ENCODE measurements around a stretch of chr5.

GRCh38 chr5:93620275-93620846, 37.3 kb downstream of the NR2F1 start:
- RRBS = 1% methylated on average over 8 of the region's 31 CpGs

DNA sequence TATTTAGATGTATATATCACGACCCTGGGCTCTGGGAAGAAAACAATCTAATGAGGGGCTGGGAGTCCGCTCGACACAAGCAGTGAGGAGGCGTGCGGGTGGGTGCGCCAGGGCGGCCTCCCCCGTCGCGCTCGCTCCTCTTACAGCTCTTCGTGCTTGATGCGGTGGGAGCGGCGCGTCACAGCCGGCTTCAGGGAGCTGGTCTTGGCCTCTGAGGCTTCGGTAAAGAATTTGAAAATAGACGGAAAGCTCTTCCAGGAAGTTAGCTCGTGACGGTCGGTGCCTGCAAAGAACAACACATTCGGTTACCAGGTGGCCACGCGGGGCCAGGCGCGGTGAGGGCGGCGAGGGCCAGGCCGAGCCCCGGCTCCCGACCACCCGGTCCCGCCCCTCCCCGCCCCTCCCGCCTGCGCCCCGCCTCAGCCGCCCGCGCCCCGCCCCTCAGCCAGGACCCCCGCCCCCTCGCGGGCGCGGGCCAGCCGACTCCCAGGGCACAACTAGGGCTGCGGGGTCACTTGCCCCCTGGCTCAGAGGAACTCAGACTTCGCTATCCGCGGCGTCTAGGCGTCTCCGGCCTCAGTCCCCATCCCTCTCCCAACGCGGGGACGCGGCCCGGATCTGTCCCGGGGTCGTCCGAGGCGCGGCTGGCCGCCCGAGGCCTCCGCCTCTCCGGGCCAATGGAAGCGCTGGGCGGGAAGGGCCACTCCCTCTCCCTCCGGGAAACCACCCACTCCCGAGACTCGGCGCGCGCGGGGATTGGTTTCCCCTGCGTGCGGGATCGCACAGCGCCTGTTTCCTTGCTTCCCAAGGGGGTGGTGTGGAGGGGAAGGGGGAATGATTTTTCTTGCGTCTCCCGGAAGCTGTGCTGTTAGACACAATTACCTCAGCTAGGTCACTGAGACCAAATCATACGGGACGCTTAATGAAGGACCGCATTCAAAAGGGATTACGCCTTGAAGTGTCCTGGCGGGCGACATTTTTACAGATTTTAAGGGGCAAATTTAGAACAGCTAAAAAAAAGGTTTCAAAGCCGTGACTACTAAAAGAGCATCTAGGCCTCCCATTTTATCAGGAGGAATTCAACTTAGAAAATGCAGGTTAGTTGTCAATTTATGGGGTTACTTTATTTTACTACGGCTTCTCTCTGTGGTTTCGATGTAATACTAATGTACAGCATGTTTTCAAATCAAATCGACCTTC, 38.2 kb downstream of the NR2F1 start:
- RRBS = 11% methylated on average over 18 of the region's 94 CpGs

DNA sequence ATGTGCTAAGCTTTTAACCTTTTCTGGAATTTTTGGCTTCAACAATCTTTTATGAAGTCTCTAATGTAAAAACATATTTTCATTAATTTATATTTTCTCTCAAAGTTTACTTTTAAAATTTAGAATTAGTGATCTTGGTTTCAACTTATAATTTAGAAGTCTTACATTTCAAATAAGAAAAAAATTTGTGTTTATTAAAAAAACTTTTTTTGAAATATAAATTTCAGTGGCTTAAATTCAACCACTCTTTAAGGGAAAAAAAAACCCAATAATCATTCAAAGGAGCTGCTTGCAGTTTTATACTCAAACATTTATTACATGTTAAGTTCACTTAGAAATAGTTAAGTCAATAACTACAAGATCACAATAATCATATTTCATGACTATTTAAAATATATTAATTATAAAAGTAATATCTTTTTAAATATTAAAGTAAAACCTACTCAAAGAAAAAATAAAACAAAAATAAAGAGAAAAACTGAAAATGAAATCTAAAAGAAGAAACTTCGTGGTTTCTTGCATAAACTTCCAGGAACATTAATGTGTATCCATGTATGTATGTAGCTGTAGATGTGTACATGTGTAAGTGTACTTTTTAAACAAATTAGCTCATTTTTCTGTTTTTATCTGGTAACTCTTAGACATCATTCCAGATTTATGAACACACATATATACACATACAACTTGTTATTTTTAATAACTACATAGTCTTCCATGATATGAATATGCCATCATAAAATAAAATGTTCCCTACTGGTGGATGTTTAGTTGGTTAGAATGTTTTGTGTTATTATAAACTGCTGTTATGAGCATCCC, 169.0 kb downstream of the FAM172A start:
- RRBS = no CpG with 5 or more reads among the region's 1 CpG

GRCh38 chr5:94894396-94895071, 276.1 kb downstream of the SLF1 start:
- RRBS = no CpG with 5 or more reads among the region's 6 CpGs

DNA sequence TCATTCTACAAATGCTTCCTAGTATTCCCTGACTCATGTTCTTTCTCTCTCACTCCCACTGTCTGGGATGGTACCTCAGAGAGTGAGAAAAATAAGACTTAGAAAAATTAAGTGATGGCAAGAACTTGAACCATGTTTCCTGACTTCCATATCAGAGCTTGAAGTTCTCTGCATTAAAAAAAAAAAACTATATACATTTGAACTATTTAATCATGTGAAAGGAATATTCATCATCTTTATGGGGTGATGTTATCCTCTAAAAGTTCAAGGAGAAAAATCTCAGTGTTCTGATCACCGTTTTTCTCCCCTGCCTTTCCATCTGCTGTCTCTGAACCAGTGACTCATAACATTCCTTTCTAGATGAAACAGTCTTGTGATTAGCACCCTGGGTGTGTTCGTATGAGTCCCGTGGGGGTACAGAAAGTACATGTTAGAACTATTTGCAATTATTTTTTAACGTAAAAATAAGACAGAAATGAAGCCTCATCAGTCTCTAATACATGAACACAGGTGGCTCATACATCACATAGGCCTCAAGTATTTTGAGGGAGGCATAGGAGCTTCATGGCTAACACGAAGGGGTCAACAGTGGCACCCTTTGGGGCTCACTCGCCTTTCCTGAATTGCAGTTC, 283.1 kb downstream of the SLF1 start:
- RRBS = no CpG with 5 or more reads among the region's 6 CpGs

DNA sequence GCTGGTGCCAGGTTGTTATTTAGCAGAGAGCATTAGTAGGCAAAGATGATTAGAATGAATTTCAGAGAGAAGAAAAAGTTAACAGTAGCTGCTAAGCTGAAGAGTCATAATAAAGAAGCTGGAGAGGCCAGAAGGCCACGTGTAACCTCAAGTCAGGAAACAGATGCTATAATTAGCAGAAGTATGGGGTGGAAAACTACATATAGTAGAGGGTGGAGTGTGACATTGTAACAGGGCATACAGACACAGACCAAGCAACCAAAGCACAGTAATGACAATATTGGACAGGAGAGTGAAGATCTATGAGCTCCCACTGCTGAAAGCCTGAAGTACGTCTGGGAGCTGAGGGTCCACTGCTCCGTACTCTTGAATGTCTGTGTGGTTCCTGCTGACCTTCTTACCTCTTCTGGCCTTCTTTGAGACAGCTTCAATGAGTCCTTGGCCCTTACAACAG, 257.5 kb downstream of the MCTP1 start:
- RRBS = no CpG with 5 or more reads among the region's 3 CpGs

DNA sequence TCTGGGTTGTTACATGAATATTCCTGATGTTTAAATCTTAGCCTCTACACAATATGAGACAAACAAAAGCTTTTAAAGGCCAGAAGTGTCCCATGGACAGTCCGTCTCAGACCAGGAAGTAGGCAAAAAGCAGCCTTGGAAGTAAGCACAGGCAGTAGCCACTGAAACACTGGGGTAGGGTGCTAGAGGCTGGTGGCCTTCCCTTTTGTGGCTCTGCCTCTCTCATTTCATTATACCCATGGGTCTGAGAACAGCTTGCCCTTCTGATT, 197.4 kb downstream of the MCTP1 start:
- RRBS = no CpG with 5 or more reads among the region's 1 CpG

DNA sequence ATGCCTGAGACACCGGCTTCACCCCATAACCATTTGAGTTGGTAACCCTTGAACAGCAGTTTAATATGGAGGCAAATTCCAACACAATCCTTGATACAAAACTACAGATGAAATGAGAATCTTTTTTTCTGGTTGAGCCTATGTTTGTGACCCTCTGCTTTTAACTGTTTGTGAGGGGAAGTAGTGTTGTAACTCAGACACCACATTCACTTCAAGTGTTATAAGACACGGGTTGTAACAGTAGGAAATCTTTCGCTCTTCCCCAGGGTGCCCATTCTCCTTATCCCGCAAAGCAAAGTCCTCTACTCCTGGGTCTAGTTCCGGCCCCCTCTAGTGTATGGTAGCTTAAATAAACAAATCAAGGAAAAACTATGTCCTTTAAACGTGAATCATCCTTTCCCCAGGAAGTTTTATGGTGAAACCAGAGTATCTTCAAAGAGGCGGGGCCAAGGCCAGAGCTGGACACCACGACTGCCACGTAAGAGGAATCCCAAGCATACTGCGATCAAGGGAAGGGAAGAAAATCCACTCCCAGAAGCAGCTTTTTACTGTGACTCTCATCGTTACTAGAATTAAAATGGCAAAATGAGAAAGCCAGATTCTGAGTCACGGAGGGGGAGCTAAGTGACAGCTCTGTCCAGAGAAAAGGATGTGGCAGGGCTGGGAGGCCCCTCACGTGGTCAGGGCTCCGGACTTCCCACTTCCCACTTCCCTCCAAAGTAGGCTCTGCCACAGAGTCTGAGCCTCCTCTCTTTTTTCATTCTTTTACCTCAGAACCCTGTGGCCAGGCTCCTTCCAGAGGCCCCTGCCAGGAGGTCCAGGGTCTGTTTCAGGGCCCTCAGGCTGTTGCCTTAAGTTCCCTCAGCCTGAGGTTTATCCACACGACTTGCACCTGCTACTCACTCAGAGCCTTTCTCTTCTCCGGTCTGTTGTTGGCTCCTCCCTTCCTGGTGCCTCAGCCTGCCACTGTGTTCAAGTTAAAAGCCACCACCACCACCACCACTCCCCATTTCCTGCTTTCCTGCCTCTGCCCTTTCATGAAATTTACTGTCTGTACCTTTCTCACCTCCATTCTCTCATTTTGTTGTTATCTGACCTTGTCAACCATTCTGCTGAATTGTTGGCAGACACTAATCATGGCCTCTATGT, 1.3 kb upstream of the GLRX start:
- RRBS = no CpG with 5 or more reads among the region's 16 CpGs

- RRBS = no CpG with 5 or more reads among the region's 10 CpGs
Observed at GRCh38 chr5:95837908-95838552, 15.5 kb upstream of the GLRX start.

GRCh38 chr5:95858552-95859720, 36.4 kb upstream of the GLRX start:
- RRBS = no CpG with 5 or more reads among the region's 31 CpGs

- RRBS = no CpG with 5 or more reads among the region's 9 CpGs
Observed at GRCh38 chr5:95881577-95882439, 59.3 kb upstream of the GLRX start.

- RRBS = no CpG with 5 or more reads among the region's 9 CpGs
Observed at GRCh38 chr5:95887920-95889158, 65.8 kb upstream of the GLRX start.

DNA sequence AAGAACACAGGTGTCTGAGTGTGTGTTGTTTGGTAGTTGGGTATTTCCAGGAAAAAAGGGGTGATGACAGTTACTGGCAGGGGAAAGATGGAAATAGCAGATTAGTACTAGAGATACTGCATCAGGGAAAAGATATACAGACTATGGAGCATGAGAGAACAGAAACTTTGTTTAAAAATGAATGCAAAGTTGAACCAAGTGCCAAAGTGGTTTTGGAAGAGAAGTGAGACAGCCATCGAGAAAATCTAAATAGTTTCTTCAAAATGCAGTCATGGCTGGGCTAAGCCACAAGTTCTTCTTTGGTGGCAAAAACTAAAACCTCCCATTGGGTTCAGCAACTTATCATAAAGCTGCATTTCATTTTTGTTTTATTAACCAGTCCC, 33.6 kb downstream of the ELL2 start:
- RRBS = no CpG with 5 or more reads among the region's 1 CpG

DNA sequence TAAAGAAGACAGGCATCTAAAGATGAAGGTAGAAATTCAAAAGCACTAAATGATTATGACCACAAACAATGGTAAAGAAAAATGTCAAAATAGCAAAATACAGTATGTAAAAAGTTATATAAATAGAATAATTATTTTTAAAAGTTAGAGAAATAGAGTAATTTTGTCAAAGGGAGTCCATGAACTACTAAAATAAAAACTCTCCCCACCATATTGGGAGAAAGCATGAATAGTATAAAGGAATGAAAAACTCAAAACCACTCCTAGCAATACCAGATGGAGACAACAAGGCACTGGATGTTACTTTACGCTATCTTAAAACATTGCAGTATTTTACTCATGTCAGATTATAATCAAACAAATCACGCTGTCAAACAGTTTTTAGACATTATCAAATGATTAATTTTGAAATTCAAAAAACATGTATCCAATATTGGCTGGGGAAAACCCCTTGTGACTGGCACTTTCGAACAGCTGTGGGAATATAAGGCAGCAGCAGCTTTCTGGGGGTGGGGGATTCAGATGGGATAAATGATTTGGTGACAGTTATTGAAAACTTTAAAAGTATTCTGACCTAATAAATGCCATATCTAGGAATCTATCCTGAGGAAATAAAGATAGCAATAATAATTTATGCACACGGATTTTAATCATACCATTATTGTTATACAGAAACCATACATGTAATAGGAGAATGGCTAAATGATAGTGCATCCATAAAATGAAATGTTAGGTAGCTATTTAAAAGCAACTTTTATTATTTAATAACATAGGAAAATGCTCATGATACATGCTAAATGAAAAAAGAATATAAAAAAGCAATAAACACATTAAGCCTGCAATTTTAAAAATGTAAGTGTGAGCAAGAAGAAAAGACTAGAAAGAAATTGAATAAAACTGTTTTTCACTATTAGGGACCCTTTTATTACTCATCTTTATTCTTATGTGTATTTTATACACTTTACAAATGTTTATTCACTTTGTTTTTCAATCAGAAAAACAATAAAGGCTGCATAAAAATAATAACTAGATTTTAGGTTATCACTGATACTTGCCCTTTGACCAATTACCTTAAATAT, 28.6 kb downstream of the ELL2 start:
- RRBS = no CpG with 5 or more reads among the region's 4 CpGs

GRCh38 chr5:96121254-96122044, 159.8 kb upstream of the ELL2 start:
- RRBS = no CpG with 5 or more reads among the region's 2 CpGs

DNA sequence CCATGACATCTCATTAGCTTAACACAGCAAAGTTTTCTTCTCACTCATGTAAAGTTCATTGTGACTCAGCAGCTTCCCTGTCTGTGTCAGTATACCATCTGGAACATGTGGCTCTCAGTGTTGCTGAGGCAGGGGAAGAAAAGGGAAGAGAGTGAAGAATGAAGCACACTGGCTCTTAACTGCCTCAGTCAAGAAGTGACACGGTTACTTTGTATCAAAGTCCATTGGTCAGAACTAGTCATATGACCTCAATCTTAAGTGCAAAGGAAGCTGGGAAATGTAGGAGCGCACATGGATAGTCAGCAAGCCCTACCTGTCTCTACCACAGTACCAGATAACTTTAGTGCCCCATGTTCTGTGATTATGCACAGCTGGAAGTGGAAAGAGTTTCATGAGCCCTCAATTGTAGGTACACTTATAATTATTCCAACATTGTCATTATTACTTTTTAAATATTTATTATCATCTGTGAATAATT, 185.1 kb upstream of the ELL2 start:
- RRBS = no CpG with 5 or more reads among the region's 2 CpGs

GRCh38 chr5:96537161-96537847, 104.3 kb upstream of the PCSK1 start:
- RRBS = no CpG with 5 or more reads among the region's 4 CpGs

DNA sequence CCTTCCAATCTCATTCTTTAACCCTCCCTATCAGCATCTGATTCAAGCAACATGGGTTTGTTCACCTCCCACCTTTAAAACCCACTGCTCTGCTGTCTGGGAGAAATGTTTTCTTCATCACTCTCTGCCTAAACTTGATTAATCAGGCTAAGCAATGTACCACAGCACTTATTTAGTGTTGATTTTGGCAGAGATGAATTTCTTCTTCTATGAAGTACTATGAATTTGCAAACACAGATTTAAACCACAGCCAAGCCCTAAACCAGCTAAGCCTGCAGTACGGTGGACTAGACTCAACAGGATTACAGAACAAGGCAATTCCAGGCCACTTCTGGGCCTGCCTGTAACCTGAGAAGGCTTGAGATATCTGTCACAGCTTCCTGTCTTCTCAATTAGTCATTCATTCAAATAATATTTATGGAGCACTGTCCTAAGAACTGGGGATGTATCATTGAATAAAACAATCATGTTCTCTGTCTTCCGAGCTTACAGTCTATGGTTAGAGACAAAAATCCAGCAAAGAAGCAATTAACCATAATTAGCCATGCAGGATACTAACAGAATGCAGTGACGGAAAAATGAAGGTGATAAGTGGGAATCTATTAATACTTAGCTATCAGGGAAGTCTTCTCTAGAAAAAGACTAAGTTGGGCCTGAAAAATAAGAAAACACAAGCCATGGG, 32.4 kb upstream of the CAST start:
- RRBS = no CpG with 5 or more reads among the region's 3 CpGs

GRCh38 chr5:96663609-96663956, 1.4 kb downstream of the CAST start:
- RRBS = no CpG with 5 or more reads among the region's 6 CpGs

DNA sequence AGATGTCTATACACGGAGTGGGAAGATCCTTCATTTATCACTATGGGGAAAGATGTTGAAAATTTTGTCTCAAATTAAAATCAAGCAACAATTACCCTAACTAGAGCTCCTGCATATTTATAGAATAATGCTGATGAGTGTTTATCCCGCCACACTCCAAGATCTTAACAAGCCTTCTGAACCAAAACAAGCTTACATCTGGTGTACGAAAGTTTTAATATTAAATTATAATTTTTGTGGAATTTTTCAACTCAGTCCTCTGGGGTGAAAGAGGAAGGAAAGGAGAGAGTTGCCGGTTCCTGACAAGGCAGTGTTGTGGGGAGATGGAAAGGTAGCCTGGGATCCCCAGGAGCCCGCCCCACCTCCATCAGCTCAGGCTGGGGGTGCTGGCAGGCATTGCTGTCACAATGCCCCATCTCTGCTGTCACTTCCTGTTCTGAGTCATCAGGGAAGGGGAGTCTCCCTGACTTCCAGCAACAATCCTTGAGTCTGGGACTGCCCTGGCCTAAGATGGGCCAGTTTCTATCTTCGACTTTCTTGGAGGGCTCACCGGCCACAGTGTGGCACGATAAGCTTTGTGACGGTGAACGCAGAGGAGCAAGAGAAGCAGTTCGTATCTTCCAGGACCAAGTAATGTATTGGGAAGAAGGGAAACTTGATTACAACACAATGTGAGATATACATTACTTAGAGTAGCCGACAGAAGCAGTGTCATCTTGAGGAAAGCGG, 64.5 kb downstream of the ERAP1 start:
- RRBS = no CpG with 5 or more reads among the region's 13 CpGs

Measured in NB4 (cell line).